Hepatocyte (in vitro differentiated cells and primary cell): ENCODE data around the genes YEATS2, CAMK2N2, THPO and EPHB3.

DNA sequence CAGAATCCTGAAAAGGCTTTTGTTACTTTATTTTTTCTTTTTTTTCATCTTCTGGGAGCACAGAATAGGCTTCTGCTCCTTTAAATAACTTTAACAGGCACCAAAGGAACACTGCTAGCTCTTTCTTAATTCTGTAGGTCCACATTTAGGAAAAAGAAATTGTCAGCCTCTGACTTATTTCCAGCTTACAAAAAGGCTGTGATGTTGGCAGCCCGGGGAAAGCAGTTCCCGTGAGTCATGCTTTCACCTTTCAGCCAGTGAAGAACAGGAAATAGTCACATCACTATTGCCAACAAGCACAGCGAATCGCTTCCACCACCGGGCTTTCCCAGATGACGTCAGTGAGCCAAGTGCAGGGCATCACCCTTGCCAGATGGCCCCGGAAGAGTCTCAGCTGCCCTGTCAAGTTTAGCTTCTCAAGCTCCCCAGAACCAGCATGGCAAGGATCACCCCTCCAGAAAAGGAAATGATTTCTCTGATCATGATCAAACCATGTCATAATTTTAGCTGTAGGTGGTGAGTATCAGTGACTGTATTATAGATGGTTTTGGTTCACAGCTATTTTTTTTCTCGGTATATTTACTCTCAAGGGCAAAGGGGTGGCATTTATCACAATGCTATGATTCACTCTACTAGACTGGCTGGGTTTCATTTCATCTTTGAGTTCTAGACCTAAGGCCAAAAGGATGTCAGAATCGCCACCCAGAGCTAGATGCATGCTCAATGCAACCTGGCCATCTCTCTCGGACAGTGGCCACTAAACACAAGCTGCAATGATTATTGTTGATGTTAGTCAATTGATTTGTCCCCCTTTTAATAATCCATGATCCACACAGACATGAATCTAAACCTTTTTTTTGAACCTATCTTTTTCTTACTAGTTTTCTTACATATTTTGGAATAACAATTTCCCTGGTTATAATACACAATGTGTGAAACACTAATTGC, 32.9 kb downstream of the B3GNT5 start:
- RAMPAGE, long total RNA, result no peak
- RRBS, result 30% methylated on average over 7 of the region's 10 CpGs

GRCh38 chr3:183427178-183427750, 1.2 kb downstream of the MCF2L2 start:
- RAMPAGE, long total RNA, result no peak
- RRBS, result no CpG with 5 or more reads among the region's 21 CpGs

DNA sequence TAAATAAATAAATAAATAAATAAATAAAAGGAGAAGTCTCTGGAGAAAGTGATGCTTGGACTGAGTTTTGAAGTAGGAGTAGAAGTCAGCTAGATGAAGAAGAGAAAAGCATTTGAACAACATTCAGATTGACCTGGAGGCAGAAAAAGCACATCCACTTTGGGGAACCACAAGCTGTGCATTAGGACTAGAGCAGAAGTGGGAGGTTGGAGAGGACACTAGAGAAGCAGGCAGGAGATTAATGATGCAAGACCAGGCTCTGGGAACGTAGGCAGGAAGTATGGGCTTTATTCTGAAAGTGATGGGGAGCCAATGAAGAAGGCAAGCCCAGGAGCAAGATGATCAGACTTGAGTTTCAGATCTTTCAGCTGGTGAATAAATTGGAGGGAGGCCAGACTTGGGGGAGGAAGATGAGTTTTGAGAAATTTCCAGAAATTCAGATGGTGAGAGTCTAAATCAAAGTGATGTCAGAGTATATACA, 48.6 kb downstream of the KLHL6 start:
- RAMPAGE, long total RNA, result no peak
- RRBS, result no CpG with 5 or more reads among the region's 1 CpG

DNA sequence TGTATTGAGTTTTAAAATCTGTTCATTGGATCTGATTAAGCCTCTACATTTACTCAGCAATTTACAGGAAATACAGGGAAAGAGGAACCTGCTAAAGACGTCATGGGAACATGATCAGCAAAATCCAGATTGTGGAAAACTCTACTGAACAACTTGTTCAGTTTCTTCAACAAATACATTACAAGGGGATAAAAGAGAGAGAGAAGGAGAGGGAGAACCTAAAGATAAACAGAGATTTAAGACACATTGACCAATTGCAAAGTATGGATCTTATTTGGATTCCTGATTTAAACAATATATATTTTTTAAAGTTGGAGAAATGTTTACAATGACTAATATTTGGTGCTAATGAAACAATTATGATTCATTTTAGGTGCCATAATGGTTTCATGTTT, 46.6 kb downstream of the KLHL6 start:
- RAMPAGE, long total RNA, result no peak
- RRBS, result no CpG with 5 or more reads among the region's 1 CpG

DNA sequence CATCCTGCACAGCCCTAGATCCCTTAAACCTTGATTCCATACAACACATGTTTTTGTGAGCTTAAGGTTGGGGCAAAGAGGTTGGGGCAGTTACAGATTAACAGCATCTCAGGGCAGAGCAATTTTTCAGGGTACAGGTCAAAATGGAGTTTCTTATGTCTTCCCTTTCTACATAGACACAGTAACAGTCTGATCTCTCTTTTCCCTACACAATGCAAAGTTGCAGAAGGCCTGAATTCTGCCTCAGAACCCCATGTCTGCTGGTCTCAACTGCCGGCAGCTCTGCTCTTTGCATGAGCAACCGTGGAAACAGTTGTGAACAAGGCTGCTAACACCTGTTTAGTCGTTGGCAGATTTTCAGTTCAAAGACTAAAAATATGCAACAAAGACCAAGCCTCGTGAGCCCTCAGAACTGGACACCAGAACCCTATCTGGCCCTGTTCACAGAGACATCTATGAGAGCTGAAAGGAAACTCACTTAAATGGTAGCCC, 43.7 kb downstream of the KLHL6 start:
- RAMPAGE, long total RNA, result no peak
- RRBS, result no CpG with 5 or more reads among the region's 4 CpGs

- RAMPAGE, long total RNA, result no peak
- RRBS, result no CpG with 5 or more reads among the region's 3 CpGs
Observed at GRCh38 chr3:183548062-183548886, 7.2 kb downstream of the KLHL6 start.

DNA sequence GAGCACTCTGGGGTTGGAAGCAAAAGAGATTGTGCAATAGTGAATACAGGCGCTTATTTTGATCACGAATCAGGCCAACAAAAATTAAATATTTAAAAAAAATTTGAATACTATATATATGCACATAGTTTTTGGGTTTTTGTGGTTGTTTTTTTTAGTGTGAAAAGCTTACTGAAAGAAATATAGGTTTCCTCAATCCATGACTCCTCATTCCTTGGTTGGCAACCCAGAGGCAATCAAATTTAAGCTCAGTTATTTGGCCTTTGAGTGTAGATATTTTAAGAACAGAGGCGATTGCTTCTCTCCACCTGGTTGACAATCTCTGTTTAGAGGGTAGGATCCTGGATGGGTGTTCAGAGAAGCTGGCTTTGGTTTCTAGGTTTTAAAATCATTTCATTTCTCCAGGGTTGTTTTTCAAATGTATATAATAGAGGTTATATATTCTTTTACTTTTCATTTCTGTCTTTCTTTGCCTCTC, 8.3 kb upstream of the KLHL24 start:
- RAMPAGE, long total RNA, result no peak
- RRBS, result no CpG with 5 or more reads among the region's 3 CpGs

GRCh38 chr3:183629305-183629943, 6.0 kb upstream of the KLHL24 start:
- RAMPAGE, long total RNA, result no peak
- RRBS, result no CpG with 5 or more reads among the region's 1 CpG

DNA sequence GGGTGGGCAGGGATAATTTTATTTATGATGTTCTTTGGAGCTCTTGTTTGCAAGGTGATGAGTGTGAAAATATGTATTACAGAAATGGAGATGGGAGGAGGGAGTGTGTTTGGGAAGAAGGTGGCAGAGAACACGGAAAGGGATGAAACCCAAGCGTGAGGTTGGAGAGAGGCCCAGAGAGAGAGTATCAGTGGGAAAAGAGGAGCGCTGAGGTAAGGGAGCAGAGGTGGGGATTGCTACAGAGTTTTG, 5.6 kb upstream of the KLHL24 start:
- RAMPAGE, long total RNA, result no peak
- RRBS, result no CpG with 5 or more reads among the region's 3 CpGs

DNA sequence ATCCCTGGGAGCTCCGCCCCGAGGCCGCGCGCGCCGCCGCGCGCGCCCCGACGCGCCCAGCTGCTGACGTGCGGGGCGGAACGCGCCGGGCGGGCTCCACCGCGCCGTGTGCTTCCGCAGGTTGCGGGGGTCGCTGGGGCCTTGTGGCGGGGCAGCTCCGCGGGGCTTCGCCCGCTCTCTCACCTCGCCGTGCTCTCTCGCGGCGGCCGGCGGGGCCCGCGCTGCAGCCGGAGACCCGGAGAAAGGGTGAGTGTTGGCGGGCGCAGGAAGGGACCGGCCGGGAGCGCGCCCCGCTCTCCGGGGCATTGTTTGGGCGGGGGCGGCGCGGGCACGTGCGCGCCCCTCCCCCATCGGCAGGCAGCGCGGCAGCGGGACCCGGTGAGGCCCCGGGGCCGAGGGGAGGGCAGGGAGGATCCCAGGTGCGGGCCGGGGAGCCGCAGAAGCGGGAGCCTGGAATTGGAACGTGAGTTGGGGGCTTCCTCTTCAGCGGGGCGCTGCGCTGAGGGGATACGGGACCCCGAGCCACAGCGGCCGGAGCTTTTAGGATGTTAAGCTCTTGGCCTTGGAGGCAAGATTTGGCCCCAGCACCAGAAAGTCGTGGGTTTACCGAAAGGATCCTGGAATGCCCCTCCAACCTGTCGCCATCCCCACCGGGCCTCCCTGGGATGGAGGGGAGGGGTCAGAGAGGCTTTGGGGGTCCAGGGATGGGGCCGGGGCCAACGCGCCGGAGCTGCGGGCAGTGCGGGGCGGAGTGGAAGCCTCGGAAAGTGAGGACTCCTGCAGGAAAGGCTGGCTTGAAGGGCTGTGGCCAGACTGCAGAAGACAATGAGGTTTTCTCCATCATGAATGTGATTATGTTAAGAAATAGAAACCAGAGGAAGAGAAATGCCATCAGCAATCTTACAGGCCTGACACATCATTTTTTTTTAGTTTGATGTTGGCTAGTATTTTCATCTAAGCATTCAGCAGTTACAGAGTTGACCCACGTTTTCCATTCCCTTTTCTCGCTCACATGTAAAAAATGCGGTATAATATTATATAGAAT, at the start of gene YEATS2:
TSS of gene YEATS2 (plus strand) at position 50 of the 1,045 bp plus-strand sequence.
- RAMPAGE, long total RNA, result no peak
- RRBS, result 2% methylated on average over 27 of the region's 92 CpGs

DNA sequence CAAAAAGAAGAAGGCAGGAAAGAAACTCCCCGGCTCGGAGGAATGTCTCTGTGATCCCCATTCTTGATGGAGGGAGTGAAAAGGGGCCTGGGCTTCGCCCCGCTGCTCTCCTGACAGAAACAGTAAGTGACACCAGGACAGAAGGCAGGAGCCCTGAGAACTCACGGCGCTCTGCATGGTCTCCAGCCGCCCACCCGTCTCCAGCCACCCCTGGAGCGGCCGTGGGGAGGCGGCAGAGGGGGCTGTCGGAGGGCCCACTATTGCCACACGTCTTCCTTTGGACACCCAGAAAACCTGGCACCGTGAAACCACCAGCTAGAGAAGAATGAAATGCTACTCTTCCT, 35.8 kb upstream of the PARL start:
- RAMPAGE, long total RNA, result no peak
- RRBS, result no CpG with 5 or more reads among the region's 14 CpGs

- RAMPAGE, long total RNA, result no peak
- RRBS, result no CpG with 5 or more reads among the region's 14 CpGs
Observed at GRCh38 chr3:184171241-184172270, 3.1 kb upstream of the AP2M1 start.

DNA sequence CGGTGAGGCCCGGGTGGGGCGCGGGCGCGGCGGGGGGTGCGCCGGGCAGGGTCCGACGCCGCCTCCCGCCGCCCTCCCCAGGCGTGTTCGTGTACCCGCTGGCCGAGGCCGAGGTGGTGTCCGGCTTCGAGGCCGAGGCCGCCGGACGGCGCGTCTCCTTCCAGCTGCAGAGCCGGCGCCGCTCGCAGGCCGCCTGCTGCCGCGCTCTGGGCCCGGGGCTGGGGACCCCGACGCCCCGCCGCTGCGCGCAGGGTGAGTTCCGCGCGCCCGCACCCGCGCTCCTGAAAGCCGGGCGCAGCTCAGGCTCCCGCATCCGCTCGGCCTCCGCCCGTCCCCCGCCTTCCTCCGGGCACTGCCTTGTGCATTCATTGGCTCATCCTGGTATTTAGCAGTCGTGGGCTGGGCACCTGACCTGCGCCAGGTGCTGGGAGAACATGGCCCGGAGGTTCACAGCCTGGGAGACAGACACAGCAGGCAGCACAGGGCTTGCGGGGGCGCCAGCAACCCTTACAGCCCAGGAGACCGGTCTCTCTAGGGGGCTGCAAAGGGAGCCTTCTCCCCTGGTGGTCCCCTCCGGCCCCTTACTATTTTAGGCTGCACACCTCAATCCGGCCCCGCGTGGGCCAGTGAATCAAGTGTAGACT, 1.4 kb downstream of the VWA5B2 start:
- RAMPAGE, long total RNA, result no peak
- RRBS, result 7% methylated on average over 47 of the region's 66 CpGs

DNA sequence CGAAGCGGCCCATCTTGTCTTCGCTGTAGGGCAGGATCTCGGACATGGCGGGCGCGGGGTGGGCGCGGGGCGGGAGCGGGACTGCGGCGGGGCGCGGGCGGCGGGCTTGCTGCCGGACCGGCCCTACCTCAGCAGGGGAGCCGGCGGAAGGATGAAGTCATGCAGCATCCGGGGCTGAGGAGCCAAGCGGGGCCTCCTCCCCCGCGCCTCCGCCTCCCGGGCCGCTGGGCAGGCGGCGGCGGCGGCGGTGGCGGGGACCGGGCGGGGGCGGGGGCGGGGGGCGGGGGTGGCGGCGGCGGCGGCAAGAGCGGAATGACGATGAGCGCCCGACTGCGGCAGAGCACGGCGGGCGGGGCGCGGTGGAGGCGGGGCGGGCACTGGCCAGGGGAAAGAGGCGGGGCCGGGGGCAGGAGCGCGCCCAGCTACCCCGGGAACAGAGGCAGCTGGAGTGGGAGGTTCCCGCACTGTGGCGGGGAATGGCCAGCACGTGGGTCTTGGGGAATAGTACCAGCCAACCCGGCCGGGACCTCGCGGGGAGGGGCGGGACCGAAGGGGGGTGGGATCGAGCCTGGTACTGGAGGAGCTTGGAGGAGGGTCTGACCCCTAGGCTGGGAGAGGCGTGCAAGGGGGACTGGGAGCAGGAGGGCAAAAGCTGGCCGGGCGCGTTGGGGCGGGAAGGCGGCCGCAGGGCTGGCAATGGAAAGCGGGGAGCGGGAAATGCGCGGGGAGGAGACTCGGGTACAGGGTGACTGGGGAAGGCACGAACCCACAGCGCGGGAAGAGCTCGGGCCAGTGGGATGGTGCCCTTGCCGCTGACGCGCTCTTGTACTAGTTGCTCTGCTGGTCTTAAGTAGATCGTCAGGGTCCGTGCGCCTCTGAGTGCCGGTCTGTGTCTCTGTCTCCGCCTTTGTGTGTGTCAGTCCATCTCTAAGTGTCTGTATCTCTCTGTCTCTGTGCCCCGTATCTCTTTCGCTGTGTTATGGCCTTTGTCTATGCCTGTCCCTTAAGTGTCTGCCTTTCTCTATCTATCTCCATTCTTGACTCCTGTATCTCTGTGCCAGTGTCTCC, at the start of gene CAMK2N2:
TSS of gene CAMK2N2 (minus strand) at position 314 of the 1,068 bp plus-strand sequence.
- RAMPAGE, long total RNA, result no peak
- RRBS, result 2% methylated on average over 18 of the region's 96 CpGs

DNA sequence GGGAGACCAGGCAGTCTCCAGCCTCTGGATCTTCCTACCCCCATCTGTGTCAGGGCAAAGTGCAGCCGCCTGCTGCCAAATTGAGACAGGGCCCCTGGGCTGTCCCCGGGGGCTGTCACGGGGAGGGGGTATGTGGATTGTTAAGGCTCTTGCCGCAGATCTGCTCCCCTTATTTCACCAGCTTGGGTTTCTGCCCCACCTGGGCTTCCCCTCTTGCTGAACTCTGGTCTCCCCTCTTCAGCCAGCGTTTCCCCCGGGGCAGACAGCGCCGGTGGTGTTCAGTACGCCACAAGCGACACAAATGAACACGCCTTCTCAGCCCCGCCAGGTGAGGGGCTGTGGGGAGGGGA, 1.5 kb downstream of the EIF4G1 start:
- RAMPAGE, long total RNA, result no peak
- RRBS, result no CpG with 5 or more reads among the region's 12 CpGs

- RAMPAGE, long total RNA, result no peak
- RRBS, result no CpG with 5 or more reads among the region's 8 CpGs
Observed at GRCh38 chr3:184364737-184365678, 3.5 kb downstream of the POLR2H start.

DNA sequence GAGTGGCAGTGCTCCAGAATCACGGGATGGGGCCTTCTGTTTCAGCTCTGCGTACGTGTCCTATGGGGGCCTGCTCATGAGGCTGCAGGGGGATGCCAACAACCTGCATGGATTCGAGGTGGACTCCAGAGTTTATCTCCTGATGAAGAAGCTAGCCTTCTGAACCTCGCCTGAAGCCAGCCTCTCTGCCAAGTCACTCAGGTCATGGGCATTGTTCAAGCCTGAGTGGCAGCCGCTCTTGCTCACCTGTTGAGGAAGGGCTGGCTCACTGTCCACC, 6.6 kb downstream of the POLR2H start:
- RAMPAGE, long total RNA, result no peak
- RRBS, result no CpG with 5 or more reads among the region's 6 CpGs

GRCh38 chr3:184377581-184378548, at the start of gene THPO:
TSS of gene THPO (minus strand) at chr3:184378207.
- RAMPAGE, long total RNA, result no peak
- RRBS, result no CpG with 5 or more reads among the region's 9 CpGs

- RAMPAGE, long total RNA, result no peak
- RRBS, result 2% methylated on average over 29 of the region's 98 CpGs
Observed at GRCh38 chr3:184561046-184562205, at the start of gene EPHB3. TSS of gene EPHB3 (plus strand) at chr3:184561785.

GRCh38 chr3:185324371-185324801, 38.5 kb upstream of the MAP3K13 start:
- RAMPAGE, long total RNA, result no peak
- RRBS, result no CpG with 5 or more reads among the region's 5 CpGs